Foreskin fibroblast (primary cell): ENCODE measurements around a stretch of chr6.

- RRBS = no CpG with 5 or more reads among the region's 8 CpGs
Measured at GRCh38 chr6:126054203-126055131, 68.1 kb downstream of the TRMT11 start.

DNA sequence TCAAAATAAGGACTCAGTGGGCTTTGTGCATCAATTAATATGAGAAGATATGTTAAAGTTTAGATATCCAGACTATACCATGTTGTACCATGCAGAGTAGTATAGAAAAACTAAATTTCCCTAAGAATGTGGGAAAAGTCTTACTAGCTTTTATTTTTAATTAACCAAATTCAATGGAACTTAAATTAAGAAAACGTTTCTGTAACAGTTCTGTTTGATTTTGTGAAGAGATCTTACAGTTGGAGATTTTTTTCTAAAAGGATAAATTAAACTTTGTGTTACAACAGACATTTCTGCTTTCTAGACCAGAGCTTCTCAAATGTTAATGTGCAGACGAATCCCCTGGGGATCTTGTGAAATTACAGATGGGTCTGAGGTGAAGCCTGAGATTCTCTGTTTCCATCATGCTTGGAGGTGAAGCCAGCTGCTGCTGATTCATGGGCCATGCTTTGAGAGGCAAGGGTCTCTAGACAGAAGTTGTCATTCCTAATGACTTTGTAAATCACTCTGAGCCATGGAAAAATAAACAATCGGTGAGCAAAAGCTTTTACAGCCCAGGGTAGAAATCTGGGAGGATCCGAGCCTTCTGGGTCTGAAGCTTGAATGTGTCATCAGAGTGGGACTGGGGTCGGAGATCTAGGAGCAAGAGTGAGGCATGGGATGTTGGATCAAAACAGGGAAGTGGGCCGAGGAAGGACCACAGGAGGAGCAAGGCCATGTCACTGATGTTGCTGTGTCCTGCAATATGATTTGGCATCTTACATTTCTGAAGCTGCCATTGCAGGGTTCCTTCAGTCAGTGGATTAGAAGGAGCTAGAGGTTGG lies 77.1 kb downstream of the TRMT11 start:
- RRBS = no CpG with 5 or more reads among the region's 6 CpGs

DNA sequence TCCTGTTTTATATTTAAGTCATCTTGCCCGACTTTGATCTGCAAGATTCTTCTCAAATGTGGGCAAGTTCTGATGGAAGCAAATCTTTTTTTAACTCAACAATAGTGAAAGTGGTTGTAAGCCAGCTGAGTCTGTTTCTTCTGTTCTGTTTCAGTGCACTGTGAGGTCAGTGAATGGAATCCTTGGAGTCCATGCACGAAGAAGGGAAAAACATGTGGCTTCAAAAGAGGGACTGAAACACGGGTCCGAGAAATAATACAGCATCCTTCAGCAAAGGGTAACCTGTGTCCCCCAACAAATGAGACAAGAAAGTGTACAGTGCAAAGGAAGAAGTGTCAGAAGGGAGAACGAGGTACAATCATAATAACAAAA lies 36.6 kb downstream of the RSPO3 start:
- RRBS = no CpG with 5 or more reads among the region's 5 CpGs

DNA sequence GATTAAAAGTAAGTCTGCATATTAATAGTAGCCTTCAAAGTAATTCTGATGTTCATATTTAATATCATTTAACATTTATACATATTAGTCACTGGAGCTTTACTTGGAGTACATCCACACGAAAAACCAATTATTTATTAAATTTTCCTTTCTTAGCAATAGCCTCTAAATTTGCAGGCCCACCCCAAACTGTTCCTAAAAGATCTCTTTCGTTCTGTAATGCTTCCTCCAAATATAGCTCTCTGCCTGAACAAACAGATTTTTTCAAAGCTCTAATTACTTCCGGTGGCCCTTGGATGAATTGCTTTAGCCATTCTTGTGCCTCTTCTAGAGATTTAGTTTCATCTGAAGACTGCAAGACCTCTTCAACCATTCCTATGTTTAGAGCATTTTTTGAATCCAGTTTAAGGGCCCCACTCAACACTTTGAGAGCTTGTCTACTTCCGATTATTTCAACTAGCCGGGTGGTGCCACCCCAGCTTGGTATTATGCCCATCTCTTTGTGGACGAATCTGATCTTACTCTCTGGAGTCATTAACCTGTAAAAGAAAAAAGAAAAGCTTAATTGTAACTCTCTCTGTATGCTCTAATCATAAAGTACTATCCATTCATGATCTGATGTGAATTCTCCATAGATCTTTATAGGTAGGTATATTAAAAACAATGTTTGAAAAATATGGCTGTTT lies 23.2 kb downstream of the RNF146 start:
- RRBS = no CpG with 5 or more reads among the region's 6 CpGs

DNA sequence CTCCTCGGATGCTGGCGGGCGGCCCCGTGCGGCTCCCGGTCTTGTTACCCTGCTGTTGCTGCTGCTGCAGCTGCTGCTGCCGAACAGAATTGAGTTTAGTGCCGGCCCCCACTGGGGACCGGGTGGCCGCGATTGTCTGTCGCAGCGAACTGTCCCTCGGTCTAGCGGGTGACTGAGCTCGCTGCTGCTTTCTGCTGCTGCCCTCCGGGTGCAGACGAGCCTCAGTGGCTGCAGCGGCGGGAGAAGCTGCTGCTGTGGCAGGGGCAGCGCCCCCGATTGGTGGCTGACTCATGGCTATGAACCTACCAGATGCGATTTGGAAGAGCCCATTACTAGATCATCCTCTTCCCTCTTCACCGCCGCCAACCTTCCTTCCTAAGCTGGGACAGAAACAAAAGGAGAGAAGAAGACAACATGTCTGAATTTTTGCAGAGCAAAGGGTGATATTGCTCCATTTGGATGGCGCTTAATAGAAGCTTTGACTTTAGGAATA lies 57.2 kb upstream of the KIAA0408 start:
- RRBS = 1% methylated on average over 15 of the region's 26 CpGs

GRCh38 chr6:127971783-127972610 lies 71.1 kb upstream of the THEMIS start:
- RRBS = no CpG with 5 or more reads among the region's 8 CpGs

DNA sequence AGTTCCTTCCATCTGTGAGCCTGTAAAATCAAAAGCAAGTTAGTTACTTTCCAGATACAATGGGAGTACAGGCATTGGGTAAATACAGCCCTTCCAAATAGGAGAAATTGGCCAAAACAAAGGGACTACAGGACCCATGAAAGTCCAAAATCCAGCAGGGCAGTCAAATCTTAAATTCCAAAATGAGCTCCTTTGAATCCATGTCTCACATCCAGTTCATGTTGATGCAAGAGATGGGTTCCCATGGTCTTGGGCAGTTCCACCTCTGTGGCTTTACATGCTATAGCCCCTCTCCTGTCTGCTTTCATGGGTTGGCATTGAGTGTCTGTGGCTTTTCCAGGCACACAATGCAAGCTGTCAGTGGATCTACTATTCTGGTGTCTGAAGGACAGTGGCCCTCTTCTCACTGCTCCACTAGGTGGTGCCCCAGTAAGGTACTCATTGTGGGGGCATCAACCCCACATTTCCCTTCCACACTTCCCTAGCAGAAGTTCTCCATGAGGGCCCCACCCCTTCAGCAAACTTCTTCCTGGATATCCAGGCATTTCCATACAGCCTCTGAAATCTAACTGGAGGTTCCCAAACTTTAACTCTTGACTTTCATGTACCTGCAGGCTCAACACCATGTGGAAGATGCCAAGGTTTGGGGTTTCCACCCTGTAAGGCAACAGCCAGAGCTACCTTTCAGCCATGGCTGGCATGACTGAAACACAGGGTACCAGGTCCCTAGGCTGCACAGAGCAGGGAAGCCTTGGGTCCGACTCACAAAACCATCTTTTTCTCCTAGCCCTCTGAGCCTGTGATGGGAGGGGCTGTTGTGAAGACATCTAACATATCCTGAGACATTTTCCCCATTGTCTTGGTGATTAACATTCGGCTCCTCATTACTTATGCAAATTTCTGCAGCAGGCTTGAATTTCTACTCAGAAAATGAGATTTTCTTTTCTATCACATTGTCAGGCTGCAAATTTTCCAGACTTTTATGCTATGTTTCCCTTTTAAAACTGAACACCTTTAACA lies 144.4 kb downstream of the PTPRK start:
- RRBS = no CpG with 5 or more reads among the region's 2 CpGs

DNA sequence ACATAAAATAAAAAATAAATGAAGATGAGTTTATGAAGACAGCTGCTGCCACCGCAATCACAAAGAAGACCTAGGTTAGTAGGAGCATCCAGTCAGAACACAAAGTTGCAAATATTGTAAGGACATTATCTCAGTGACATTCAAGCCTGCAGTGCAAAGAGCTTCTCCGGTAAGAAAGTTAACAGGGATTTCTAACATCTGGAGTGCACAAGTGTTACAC lies 15.0 kb downstream of the PTPRK start:
- RRBS = no CpG with 5 or more reads among the region's 2 CpGs

- RRBS = 1% methylated on average over 6 of the region's 36 CpGs
Measured at GRCh38 chr6:128518972-128519523, 1.4 kb downstream of the PTPRK start.

- RRBS = 6% methylated on average over 12 of the region's 41 CpGs
Measured at GRCh38 chr6:128519524-128520223, 725 bp downstream of the PTPRK start.

DNA sequence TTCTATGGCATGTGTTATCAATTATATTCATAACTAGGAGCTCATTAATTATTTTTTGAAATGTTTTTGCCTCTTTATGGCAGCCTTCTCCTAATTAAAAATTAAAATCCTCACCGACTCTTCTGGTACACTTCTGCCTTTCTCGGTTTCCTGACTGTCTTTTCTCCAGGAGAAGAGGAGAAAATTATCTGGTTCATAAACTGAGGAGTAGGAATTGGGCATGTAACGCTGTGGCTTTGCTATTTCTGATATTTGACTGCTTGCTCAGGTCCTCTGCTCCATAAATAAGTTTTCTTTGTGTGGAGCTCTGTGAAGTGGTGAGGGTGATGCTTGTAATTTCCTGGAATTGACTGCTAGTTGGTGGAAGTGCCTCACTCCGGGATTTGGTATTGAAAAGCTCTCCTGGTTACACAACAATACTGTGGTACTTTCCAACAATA lies 25.2 kb upstream of the LAMA2 start:
- RRBS = no CpG with 5 or more reads among the region's 4 CpGs

DNA sequence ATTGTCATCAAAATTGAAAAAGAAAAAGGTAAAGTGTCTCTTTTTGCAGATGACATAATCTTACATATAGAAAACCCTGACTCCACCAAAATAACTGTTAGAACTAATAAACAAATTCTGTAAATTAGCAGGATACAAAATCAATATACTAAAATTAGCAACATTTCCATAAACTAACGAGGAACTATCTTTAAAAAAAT lies 182.4 kb downstream of the LAMA2 start:
- RRBS = no CpG with 5 or more reads among the region's 1 CpG

- RRBS = no CpG with 5 or more reads among the region's 4 CpGs
Measured at GRCh38 chr6:129102561-129103187, 219.7 kb downstream of the LAMA2 start.

DNA sequence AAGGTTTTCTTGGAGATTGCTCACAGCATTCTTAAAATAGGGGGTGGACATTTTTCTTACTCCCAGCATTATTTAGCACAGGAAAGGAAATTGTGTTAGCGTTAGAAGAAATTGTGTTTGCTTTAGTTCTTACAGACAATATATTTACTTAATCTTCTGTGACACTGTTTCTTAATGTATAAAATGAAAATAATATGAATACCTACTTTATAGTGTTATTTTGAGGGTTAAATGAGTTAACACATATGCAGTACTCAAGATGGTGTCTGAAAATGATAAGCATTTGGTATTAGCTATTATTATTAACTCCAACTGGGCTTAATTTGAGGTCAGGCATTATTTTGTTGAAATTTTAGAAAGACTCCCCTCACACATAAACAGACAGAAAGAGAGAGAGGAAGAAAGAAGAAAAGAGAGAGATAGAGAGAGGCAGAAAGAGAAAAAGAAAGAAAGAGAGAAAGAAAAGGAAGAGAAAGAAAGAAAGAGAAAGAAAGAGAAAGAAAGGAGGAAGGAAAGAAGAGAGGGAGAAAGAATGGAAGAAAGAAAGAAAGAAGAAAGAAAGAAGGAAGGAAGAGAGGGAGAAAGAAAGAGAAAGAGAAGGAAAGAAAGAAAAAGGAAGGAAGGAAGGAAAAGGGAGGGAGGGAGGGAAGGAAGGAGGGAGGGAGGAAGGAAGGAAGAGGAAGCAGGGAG lies 325.3 kb downstream of the LAMA2 start:
- RRBS = no CpG with 5 or more reads among the region's 1 CpG

DNA sequence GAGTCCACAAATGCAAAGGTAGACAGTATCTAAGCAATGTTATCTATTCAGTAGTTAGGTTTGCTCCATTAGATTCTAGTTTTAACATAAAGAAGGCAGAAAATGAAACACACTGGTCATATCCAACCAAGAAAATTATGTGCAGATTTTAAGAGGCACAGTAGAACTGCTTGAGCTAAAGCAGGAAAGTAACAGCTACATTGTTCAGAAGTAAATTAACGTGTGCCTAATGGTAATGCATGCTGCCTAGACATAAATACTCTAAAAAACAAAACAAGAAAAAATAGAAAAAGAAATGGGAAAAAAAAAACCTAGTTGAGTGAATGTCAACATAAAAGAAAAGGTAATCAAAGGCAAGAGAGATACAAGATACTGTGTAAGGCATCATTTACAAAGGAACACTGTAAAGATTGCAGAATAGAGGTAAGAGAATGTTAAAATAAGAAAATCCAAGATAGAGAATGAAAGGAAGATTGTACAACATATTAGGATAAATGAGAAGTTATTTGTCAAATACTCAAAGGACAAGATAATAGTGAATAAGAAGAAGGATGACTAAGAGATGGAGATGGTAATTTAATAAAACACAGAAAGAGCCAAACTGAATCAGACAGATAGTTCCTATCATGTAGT lies 332.2 kb downstream of the ARHGAP18 start:
- RRBS = no CpG with 5 or more reads among the region's 1 CpG

- RRBS = no CpG with 5 or more reads among the region's 4 CpGs
Measured at GRCh38 chr6:129594368-129595229, 115.4 kb downstream of the ARHGAP18 start.

DNA sequence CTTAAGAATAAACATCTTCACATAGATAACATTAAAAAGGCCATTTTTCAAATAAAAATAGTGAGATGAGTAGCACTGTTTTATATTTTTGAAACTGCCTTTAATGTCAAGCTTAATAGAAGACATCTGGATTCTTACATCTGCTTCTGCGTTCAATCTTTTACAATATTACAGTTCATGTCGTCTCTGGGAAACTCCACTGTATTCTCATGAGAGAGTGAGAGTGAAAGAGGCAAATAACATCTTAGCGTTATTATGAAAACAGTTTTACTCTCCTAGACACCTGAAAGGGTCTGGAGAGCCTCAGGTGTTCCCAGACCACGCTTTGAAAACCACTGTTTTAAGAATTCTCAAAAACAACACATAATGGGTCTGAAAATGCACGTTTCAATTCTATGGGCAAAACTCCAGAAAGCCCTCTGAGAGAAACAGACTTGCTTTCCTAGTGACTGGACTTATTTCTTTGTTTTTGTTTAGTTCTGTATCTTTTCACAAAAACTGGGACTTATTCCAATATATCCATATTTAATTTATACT lies 63.3 kb downstream of the ARHGAP18 start:
- RRBS = no CpG with 5 or more reads among the region's 5 CpGs

GRCh38 chr6:129659775-129660449 lies 50.1 kb downstream of the ARHGAP18 start:
- RRBS = no CpG with 5 or more reads among the region's 10 CpGs

- RRBS = no CpG with 5 or more reads among the region's 5 CpGs
Measured at GRCh38 chr6:129672133-129672787, 37.7 kb downstream of the ARHGAP18 start.